Diencephalon (tissue), 2 donors: ENCODE measurements around the genes SNRPD2, MYPOP and NOVA2.

DNA sequence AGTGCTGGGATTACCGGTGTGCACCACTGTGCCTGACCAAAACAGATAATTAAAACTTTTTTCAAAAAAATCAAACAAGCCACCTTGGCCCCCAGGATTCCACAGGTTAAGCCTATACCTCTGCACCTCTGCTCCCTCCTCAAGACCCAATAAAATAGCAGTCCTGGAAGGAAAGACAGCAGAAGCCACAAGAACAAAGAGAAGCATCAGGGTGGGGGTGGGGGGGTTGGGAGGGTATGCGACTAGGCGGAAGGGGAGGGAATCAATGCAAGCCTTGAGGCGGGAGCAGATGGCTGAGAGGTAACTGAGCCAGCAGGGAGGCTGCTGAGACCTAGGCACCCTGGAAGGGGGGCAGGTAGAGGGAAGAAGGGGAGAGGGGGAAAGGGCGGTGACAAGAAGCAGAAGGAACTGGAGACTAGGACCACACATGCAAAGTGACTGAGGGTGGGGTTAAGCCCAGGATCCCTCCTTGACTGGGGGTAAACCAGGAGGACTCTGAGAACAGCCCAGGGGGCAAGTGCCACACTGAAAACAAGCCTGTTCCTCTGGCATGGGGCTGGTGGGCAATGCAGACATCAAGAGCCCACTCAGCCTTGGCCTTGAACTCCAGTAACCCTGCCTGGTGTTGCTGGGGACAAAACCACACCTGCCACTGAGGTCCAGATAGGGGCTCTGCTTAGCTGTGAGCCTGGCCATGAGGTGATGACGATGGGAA is 20.5 kb downstream of the OPA3 start:
- RAMPAGE, long total RNA = no peak

- RAMPAGE, long total RNA = no peak
Observed at GRCh38 chr19:45670462-45671474, 2.7 kb downstream of the GIPR start.

DNA sequence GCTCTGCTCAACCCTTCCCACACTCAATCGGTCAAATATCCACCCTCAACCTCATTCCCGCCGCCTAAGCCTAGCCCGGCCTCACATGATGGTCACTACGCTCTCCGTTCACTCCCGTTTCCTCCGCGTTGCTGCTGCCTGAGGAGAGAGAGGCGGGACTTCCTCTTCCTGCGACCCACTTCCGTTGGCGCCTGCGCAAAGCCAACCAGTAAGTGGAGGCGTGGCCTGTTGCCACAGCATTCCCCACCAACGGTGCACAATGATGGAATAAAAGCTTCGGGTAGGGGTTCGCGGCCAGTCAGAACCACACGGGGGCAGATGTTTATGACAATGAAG is at the start of gene SNRPD2:
SNRPD2 (minus strand) TSS at position 152 of the 336 bp plus-strand sequence.
- RAMPAGE, long total RNA = start-site peak on the minus strand centred at position 141 of the sequence, 64 bp wide, 2,617 and 2,089 reads in 2 replicates

DNA sequence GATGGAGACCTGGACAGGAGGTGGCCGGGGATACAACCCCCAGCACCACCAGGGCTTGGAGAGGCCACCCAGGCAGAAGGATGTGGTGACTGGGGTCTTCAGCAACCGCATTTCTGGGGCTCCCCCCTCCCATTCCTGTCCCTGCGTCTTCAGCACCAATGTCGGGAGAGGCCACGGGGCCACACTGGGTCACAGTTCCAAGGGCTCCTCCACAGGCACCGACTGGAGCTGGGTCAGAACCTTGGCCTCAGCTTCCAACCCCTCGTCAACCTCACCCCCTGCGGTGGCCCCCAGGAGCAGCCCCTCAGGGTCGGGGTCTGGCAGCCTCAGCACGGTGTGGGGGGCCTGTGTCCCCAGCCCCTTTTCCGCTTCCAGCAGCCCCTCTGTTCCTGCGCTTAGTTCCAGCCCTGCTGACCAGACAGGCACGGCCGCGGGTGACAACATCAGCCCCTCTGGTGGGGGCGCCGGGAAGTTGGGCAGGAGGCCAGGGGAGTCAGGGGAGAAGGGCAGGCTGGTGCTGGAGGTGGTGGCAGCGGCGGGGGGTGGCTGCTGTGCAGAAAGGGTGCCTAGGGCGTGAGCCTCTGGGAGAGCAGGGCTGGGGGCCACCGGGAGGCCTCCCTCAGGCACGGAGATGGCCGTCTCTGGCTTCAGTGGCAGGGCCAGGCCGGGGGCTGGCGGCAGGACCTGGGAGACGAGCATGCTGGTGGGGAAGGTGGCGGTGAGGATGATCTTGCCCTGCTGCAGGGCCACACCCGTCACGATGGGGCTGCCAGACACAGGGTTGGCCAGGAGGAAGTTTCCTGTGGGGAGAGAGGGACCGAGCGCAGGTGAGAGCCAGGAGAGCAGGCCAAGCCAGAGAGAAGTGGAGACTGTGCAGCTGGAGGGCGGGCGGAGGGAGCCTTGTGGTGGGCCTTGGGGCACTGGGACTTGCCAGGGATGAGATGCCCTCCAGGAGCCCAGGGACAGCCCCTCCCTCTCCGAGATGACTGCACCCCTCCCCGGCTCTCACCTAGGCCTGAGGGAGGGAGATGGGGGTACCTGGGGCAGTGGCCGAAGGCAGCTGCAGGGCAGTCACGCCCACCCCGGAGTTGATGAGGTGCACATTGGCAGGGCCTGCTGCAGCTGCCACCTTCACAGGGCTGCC is 3.4 kb downstream of the SIX5 start:
- RAMPAGE, long total RNA = no peak

DNA sequence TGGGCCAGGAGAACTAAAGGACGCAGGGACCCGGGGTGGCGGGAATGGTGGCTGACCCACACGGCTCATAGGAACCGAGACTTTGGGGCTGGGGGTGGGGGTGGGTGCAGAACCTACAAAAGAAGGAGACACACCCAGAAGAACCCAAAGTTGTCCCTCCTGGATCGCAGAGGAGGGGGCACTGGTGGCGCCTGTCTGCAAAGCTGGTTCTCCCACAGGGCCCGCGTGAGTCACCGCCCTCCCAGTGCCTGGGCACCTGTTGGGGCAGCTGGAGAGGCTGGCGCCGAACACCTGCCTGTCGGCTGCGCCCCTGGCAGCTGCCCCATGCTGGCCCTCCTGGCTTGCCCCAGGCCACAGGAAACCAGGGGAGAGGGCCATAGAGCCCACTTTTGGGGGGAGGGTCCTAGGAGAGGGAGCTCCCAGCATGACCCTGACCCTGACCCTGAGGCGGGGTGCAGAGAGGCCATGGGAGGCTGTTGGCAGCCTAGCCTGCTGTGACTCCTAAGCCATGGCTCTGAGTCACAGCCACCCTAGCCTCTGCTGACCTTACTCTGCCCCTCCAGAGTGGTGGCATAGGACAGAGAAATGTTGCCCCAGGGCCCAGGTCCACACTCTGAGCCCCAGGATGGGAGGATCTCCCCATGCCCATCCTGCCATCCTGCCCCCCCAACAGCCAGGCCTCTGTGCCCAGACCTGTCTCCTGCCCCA is 692 bp downstream of the DMPK start:
- RAMPAGE, long total RNA = no peak

DNA sequence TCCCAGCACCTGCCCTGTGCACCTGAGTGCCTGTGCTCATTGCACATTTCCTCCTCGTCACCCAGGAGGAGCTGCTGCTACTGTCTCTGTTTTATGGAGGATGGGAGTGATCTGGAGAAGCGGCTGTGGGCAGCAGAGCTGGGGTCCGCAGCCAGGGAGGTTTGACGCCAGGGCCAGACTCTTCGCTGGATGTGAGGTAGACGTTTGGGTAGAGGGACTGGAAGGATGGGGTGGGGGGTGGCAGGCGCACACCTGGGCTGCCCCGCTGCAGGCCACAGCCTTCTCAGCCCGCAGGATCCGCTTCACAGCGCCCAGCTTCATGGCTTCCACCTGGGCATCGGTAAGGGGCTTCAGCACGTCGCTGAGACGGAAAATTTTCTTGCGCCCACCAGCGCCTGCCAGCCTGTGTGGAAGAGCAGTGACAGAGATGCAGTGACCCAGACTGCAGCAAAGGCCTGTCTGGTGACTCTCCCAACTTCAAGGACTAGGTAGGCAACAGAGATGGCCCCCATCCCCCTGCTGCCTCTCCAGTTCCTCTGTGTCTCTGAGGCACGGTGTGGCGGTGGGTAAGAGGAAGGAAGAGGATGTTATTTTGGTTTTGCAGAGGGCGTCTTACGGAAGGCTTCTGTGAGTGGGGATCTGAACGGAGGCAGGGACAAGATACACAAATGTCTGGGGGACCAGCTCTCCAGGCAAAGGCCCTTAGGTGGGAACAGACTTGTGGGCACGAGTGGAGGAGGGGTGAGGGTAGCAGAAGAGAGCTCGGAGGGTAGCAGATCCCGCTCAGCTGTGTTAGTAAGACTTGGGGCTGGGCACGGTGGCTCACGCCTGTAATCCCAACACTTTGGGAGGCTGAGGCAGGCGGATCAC is 14.9 kb upstream of the RSPH6A start:
- RAMPAGE, long total RNA = no peak

GRCh38 chr19:45834896-45835509 is 19.9 kb upstream of the RSPH6A start:
- RAMPAGE, long total RNA = no peak

GRCh38 chr19:45848779-45849343 is 14.1 kb downstream of the SYMPK start:
- RAMPAGE, long total RNA = no peak

DNA sequence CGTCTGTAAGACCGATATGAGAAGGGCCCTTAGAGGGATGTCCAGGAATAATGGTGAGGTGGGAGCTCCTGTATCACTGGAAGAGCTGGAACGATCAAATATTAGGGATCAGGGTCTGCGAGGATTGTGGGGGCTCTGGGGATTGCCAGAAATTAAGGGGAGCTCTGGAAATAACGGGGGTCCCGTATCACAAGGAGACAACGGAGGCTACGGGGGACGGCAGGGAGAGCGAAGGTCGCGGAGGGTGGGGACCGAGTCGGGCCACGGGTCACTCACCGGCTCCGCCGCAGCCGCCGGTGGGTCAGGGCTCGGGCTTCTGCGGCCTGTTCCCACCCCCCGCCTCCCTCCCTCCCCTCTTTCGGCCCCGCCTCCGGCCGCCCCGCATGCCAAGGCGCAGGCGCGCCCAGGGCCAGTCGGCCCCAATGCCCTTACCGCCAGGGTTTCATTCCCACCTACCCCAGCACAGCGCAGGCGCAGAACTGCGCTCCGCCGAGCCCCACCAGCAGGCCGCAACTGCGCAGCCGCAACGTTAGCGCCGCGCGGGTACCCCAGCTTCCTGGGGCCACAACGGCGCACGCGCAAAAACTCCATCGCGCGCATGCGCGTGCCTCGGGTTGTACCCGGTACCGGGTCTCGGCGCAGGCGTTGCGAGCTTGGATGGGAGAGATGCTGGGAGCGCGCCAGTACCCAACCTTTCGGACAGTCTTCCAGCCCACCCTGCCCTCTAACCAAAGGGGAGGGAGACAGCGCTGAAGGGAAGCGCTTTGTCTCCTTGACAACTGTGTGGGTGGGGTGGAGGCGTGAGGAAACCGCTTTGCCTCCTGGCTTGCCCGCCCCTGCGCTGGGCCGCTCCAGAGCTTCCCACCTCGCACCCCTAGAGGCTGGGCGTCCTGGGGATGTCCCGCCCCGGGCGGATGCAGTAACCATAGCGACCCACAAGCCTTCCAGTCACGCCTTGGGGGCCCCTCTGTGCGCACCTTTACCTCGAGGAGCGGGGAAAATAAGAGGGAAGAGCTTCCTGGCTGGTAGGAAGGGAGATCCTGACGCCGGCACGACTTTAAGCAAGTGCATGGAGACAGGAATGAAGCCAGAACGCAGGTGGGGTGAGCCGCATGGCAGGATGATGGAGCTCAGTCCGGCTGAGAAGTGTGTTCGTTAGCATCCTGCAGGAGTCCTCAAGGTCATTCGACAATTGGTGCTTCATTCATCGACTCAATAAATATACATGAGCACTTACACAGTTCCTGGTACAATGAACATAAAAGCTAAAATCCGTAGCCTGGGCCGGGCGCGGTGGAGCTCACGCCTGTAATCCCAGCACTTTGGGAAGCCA is at the start of gene MYPOP:
MYPOP (minus strand) TSS at position 320 of the 1,333 bp plus-strand sequence.
- RAMPAGE, long total RNA = start-site peak on the plus strand centred at position 634 of the sequence, 54 bp wide, 13 and 5 reads in 2 replicates

- RAMPAGE, long total RNA = no peak
Observed at GRCh38 chr19:45955872-45956460, 17.7 kb downstream of the NOVA2 start.

DNA sequence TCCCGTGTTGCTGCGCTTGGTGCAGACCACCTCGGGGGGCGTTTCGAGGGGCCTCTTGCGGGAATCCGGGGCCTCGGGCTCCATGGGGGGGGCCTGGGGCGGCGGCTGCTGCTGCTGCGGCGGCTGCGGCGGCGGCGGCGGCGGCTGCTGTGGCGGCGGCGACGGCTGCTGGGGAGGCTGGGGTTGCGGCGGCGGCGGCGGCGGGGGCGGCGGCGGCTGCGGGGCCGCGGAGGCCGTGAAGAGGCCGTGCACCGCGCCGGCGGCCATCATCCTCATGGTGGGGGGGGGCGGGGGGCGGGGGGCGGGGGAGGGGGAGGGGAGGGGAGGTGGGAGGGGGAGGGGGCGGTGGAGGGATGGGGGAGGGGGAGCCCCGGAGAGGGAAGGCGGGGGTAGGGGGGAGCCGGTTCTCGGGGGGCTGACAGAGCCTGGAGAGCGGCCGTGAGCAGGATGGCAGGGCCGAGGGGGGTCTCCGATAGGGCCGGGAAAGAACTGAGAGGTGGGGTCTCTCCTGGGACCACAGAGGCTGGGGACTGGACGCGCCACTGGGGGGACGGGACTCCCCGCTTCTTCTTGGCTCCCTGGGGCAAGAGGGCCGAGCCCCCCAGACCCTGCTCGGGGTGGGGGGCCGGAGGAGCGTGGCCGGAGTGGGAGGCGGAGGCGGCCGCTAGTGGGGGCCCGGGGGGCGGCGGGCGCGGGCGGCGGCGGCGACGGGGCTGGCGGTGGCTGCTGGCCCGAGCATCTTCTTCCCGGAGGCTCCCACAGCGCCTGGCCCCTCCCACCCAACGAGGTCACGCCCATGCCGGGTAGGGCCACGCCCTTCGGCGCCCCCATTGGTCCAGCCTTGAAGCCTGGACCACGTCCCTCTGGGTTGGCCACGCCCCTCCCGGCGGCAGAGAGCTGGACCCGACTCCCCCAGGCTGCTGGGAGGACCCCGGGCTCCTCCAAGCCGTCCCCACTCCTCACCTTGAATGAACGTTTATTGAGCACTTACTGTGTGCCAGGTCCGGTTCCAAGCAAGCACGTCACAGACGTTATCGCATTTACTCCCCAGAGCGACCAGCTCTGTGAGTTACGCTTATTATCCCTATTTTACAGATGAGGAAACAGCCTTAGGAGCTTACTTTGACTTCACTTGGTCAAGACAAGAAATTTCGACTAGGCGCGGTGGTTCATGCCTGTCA is at the start of gene NOVA2:
NOVA2 (minus strand) TSS at position 598 of the 1,181 bp plus-strand sequence.
- RAMPAGE, long total RNA = no peak

DNA sequence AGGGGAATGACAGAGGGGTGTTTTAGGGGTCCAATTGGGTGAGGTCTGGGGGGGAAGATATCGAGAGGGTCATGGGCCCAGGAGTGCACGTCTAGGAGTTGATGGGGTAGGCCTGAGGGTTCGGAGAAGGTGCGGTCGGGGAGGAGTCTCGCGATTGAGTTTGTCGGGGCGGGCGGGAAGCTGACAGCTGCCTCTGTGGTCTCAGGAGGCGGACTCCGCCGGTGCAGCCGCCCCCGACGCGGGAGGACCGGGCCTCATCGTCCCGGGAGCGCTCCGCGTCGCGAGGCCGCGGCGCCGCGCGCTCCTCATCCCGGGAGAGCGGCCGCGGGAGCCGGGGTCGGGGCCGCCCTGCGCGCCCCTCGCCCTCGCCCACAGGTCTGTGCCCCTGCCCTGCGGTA is 7.0 kb downstream of the PGLYRP1 start:
- RAMPAGE, long total RNA = no peak

GRCh38 chr19:46068316-46069174 is 27.7 kb upstream of the IGFL4 start:
- RAMPAGE, long total RNA = no peak

DNA sequence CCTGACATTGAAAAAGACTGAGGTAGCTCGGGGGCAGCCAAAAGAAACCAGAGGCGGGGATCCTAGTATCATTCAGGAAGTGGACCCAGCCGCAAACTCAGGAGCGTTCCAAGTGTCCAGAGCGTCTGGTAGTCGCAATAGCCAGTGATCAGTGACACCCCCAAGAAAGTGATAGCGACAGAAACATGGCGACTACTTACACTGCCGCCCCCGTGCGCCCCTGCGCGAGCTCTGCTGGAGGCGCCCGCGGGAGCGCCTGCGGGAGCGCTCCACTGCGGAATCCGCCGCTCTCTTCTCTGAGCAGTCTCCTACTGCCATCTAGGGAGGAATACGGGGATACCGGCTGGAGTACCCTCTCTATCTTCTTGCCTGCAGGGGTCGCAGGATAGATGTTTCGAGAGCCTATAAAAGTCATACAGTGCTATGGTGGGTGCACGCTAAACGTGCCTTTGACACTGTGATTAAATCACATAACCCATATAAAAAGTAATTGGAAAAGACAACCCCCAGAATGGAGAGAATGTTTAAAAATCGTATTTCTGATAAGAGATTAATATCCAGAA is 36.7 kb upstream of the IGFL4 start:
- RAMPAGE, long total RNA = no peak

DNA sequence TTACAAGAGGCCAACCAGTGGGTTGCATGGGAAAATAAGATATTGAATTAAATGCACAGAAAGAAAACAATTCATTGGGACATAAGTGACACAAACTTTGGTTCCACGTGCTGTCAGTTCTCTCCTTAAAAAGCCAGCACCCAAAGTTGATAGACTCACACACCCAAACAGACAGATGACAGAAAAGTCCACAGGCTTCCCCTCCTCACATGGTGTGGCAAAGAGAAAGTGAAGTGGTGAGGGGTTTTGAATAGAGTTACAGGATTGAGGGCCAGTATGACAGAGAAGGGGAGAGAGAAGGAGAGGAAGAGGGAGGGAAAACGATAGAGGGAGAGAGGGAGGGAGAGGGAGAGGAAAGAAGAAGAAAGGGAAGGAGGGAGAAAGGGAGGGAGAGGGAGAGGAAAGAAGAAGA is 7.9 kb upstream of the IGFL3 start:
- RAMPAGE, long total RNA = no peak

DNA sequence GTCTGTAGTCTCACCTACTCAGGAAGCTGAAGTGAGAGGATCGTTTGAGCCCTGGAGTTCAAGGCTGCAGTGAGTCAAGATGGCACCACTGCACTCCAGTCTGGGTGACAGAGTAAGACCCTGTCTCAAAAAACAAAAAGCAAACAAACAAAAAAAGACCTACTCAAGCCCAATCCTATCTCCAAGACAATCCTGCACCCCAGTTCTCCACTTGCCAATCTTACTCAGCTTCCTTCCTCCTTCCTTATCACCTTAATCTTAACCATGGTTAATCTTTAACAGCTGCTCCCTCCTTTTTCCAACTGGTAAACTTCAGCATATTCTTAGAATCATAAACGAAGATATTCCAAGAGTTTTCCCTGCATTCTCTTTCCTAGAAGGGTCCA is 11.8 kb downstream of the IGFL2 start:
- RAMPAGE, long total RNA = no peak

GRCh38 chr19:46181497-46182108 is 33.6 kb downstream of the IGFL2 start:
- RAMPAGE, long total RNA = no peak

DNA sequence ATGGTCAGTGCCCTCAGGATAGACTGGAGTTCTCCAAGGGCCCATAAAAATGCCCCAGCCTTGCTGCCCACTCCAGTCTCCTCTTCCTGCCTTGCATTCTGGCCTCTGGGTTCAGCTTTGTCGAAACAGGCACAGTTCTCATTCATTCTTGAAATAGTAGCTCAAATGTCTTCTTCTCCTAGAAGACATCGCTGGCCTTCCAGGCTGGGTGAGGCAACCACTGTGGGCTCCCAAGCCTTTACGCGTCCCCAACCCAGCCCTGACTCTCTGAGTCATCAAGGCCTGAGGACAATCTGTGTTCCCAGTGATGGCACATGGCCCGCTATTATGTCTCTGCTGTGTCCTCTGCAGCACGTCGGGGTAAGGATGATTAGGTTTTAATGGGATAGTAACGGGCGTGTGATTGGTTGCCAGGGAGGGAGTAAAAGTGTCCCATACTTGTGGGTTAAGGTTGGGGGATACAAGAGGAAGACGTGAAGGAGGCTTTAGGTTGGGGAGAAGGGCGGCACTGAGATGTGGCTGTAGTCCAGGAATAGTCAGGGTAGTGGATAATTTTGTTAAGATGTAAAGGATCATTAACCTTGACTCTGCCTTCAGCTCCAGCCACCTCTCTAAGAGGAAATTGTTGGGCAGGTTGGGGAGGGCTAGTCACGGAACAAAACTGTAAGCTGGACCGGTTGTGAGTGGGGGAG is 28.1 kb upstream of the IGFL1 start:
- RAMPAGE, long total RNA = no peak

- RAMPAGE, long total RNA = no peak
Observed at GRCh38 chr19:46403618-46404460, 9.5 kb downstream of the CCDC8 start.

DNA sequence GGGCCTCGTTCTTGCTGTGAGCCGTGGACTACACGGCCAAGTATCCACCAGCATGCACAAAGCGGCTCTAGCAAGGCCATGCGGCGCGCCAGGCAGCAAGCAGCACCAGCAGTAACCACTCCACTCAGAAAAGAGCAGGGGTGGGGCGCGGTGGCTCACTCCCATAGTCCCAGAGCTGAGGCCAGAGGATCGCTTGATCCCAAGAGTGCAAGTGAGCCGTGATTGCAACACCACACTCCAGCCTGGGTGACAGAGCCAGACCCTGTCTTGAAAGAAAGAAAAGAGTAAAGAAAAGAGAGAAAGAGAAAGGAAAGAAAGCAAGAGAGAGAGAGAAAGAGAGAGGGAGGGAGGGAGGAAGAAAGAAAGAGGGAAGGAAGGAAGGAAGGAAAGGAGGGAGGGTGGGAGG is 4.6 kb downstream of the CCDC8 start:
- RAMPAGE, long total RNA = no peak